Skin of body (tissue), 2 donors: ENCODE measurements around the genes GART, ATP5PO and SMIM11.

DNA sequence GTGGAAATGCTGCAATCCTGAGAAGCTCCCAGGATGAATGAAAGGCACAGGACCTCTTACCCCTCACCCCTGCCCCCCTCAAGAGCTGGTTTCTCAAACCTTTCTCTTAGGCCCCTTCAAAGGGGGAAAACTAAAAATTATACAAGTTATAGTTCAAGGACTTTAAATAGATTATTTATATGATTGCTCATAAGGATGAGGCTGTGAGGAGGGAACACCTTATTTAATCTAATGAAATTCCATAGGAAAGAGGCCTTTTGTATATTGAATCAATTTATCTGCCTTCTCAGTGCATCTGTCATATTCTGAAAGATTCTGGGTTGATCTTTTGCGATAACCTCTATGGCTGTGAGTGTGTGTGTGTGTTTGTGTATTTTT is 955 bp upstream of the IL10RB start:
- RAMPAGE, long total RNA = no peak

DNA sequence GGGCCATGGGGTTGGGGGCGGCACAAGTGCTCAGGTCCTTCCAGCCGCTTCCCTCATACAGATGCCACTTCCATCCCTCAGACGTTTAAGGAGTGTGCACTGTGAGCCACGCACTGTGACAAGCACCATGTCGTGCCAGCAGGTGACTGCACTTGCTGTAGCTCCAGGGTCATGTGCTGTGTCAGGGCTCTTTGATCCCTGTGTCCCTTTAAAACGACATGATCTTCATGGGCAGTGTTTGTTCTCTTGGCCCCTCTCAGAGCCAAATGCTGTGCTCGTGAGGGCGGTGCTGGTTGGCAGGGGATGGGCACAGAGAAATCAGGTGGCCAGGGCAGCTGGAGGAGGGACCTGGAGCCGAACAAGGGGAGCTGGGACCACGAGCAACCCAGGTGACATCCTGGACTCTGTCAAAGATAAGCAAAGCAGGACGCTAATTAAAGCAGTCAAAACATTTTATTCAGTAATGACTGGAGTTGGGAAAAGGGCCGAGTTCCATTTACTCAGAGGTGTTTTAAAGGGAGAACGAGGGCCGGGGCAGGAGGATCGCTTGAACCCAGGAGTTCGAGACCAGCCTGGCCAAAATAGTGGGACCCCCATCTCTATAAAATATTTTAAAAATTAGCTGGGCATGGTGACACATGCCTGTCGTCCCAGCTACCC is 20.0 kb downstream of the IL10RB start:
- RAMPAGE, long total RNA = no peak

DNA sequence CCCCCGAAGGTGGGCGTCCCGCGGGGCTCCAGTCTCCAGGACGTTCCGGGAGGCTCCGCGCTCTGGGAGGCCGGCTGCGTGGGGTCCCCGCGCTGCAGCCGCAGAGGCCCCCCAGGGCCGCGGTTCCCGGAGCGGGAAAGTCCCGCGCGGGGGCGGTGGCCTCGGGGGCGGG is 147 bp upstream of the IFNGR2 start:
- RAMPAGE, long total RNA = no peak

GRCh38 chr21:33541954-33542981 is at the start of gene GART:
Gene GART, minus strand, starts transcription at chr21:33542117.
- RAMPAGE, long total RNA = no peak

DNA sequence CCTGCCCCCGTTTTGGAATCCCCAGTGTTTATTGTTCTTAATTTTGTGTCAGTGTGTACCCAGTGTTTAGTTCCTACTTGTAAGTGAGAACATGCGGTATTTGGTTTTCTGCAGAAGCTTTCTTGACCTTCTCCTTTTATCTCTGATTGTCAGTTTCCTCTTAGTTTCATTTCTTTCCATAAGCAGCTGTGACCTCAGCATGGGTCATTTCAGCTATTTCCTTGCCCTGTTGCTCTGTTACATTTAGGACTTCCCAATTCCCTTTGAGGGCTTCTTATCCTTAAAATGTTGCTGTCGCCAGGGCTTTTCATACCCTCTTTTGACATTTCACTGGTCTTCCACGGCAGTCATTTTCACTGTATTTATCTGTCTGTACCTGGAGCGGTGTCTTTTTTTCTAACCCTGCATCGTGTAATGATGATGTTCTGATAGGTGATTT is 14.9 kb downstream of the ITSN1 start:
- RAMPAGE, long total RNA = no peak

- RAMPAGE, long total RNA = no peak
Observed at GRCh38 chr21:33914132-33914688, 1.4 kb downstream of the ATP5PO start.

- RAMPAGE, long total RNA = start-site peak on the minus strand at chr21:33915770-33915806, 4,274 and 180 reads in 2 replicates
Observed at GRCh38 chr21:33915251-33916609, at the start of gene ATP5PO. Gene ATP5PO, minus strand, starts transcription at chr21:33915804.

DNA sequence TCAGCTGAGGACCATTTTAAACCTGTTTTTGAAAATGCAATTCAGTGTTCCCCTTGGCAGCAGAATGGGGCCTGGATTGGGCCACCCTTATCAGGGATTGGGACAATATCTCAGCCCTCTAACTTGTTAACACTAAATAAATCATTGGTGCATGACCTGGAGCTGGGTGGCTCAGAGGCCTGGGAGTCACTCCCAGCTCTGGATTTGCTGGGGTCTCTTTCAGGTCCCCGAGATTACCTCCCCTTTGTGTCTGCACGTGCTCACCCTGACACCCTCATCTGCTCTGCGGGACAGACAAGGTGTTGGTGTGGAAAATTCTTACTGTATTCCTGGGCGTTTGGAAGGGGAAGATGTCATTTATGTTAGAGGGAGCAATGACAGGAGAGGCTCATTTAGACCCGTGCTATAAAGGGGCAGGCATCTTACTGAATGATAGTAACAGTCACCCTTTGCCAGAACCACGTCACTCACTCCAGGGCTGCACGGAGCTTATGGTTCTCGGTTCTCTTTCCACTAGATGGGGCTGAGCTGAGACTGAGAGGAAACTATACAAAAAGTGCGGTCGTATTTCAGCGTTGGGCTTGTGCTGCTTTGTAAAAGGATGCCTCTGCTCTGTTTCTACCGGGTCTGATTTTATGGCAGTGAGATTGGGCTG is 55.5 kb downstream of the MRPS6 start:
- RAMPAGE, long total RNA = no peak

DNA sequence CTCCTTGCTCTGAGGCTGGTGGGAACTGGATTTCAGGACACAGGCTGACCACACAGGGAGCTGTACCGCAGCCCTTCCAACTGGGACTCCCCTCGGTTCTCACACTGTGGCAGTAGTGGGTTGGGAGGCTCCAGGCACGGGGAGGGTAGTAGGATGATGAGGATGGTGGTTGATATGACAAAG is 124.7 kb downstream of the MRPS6 start:
- RAMPAGE, long total RNA = no peak

GRCh38 chr21:34345933-34346455 is 17.8 kb upstream of the KCNE2 start:
- RAMPAGE, long total RNA = no peak

GRCh38 chr21:34375235-34375575 is at the start of gene SMIM11:
Gene SMIM11, plus strand, starts transcription at chr21:34375507.
- RAMPAGE, long total RNA = no peak

- RAMPAGE, long total RNA = no peak
Observed at GRCh38 chr21:34818198-34819068, 149.6 kb downstream of the CLIC6 start.

DNA sequence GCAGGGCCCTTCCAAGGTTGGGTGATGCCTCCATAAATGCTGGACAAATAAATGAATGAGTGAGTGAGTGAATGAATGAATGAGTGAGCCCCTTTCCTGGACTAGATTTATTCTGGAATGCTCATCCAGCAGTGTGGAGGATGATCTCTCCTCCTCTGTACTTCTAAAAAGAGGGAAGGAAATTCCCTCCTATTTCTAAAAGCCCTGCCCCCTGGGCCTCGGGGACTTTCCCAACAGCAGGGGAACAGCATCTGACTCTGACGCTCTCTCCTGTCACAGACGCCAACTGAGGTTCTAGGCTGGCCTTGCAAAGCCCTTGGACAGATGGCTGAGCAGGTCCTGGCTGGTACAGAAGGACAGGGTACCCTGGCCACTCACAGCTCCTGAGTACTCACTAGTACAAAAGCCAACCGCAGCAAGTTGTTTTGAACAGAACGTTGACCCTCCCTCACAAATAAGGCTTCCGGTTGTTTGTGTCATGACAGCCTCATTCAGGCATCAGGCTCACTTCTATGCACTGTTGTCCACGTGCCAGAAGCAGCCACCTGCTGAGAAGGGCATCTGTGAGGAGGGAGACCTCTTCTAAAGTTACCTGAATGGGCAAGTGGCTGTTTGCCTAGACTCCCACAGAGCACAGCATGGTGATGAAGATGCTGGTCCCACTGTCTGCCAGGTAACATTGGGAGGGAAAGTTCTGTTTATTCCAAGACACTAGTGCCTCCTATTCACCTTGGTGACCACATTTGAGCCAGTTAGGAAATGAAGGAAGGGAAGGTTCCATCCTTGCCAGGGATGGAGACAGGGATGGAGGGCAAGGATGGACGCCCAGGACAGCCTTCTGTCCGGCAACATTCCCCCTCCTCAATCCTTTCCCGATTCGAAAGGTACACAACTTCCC is 176.0 kb downstream of the CLIC6 start:
- RAMPAGE, long total RNA = no peak

GRCh38 chr21:34845429-34846132 is 176.8 kb downstream of the CLIC6 start:
- RAMPAGE, long total RNA = no peak

GRCh38 chr21:34867767-34868206 is 181.3 kb downstream of the RUNX1 start:
- RAMPAGE, long total RNA = no peak

DNA sequence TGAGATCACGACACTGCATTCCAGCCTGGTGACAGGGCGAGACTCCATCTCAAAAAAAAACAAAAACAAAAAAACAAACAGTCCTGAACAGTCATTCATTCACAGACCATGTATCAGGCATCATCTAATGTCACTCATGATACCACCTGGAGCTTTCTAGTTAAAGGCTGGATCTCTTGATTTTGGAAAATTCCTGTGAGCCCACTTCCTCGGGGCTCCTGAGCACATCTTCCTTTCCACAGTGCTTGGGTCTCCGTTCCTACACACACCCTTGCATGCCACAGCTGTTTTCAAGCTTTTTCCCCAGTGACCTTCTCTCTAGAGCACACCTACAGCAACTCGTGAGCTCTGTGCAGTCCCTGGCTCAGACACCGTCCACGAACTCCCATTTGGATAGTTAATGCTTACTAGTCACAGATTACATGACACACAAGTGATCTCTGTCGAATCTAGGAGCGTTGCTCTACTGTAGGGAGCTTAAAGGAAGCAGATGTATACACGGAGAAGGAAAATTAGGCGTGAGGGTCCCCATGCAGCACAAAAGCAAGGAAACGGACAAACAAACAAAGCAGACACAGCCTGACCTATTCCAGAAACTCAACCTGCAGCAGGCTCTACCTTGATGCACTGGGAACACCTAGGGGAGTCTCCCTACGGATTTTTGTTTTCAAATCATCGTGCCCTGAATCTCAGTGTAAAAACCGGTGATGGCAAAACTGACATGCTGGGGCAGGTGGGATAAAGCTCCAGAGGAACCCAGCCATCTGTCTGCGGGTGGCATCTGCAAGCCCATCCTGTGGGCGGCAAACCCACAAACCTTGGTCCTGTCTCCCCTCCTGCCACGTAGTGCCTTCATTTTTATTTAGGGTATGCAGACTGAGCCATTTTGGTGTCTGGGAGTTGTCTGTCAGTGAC is 177.9 kb downstream of the RUNX1 start:
- RAMPAGE, long total RNA = no peak

GRCh38 chr21:34878125-34878955 is 170.8 kb downstream of the RUNX1 start:
- RAMPAGE, long total RNA = no peak

GRCh38 chr21:34909681-34910501 is 139.2 kb downstream of the RUNX1 start:
- RAMPAGE, long total RNA = no peak

DNA sequence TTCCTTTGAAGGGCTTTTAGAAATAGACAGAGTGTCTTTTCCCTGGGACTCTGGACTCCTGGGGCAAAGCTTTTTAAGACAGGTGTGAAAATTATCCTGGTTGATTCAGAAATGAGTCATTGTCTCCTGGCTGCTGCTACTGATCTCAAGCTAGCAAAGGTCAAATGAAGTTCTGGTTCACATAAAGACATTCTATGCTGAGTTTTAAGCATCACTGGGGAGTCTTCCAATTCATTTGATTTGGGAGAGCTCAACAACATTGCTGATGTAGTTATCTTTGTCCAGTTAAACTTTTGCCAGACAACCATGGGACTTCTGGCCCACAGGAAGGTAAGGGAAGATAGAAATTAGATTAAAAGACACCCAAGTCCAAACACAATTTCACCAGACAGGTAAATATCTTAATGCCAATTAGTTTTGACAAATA is 141.4 kb upstream of the RUNX1 start:
- RAMPAGE, long total RNA = no peak

DNA sequence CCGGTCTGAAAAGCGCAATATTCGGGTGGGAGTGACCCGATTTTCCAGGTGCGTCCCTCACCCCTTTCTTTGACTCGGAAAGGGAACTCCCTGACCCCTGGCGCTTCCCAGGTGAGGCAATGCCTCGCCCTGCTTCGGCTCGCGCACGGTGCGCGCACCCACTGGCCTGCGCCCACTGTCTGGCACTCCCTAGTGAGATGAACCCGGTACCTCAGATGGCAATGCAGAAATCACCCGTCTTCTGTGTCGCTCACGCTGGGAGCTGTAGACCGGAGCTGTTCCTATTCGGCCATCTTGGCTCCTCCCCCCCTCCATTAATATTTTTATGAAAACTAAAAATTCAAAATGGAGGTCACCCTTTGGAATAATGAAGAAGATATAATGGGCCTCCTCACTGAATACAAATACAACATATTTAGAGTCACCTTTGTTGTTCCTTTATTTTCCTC is 450.4 kb upstream of the RUNX1 start:
- RAMPAGE, long total RNA = no peak